Spleen (tissue), 7 donors: ENCODE data around the gene PRRC2B.

- PRO-cap, 4 experiments, result peak in 4 of 4 experiments; most common minus-strand start chr9:131373433 (in 4)
- RAMPAGE, long total RNA, 4 experiments, result start-site peak on the minus strand in 1 of 4 experiments, at chr9:131373412-131373436 at its widest, 9 reads per replicate
Measured at GRCh38 chr9:131372745-131373552, 20.9 kb upstream of the PRRC2B start.

DNA sequence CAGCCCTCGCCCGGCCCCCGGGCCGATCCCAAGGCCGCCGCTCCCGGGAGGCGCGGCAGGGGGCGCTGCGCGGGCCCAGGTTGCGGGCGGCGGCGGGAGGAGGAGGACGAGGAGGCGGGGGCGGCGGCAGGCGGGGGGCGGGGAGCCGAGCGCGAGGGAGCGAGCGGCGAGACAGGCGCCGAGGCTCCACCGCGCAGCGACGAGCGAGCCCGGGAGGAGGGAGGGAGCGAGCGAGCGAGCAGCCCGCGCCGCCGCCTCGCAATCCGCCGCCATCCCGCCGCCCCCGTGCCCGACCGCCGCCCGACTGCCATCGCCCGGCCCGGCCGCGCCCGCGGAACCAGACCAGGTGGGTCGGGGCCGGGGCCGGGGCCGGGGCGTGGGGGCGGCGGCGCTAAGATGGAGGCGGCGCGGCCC lies at the start of gene PRRC2B:
Gene PRRC2B, plus strand, starts transcription at position 169 of the 414 bp plus-strand sequence.
- PRO-cap, 4 experiments, result peak in 4 of 4 experiments; most common plus-strand start position 143 of the sequence (in 2); most common minus-strand start position 306 of the sequence (in 2)
- RAMPAGE, long total RNA, 4 experiments, result no peak in any of the 4 experiments

DNA sequence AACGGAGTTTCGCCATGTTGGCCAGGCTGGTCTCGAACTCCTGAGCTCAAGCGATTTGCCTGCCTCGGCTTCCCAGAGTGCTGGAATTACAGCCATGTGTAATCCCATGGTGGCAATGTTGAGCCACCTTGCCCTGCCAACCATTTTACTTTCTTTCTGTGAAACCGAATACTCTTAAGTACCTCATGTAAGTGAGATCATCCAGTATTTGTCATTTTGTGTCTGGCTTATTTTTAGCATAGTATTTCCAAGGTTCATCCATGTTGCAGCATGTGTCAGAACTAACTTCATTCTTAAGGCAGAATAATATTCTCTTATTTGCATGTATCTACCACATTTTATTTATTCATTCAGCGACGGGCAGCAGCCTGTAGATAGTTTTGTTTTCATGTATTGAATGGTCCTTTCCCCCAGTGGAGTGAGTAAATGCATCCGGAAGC lies 8.3 kb downstream of the PRRC2B start:
- PRO-cap, 4 experiments, result no peak in any of the 4 experiments
- RAMPAGE, long total RNA, 4 experiments, result no peak in any of the 4 experiments

GRCh38 chr9:131429862-131430519 lies 36.1 kb downstream of the PRRC2B start:
- PRO-cap, 4 experiments, result no peak in any of the 4 experiments
- RAMPAGE, long total RNA, 4 experiments, result no peak in any of the 4 experiments

- PRO-cap, 4 experiments, result no peak in any of the 4 experiments
- RAMPAGE, long total RNA, 4 experiments, result no peak in any of the 4 experiments
Measured at GRCh38 chr9:131433119-131433460, 39.2 kb downstream of the PRRC2B start.

- PRO-cap, 4 experiments, result peak in 1 of 4 experiments; most common plus-strand start chr9:131464852 (in 1)
- RAMPAGE, long total RNA, 4 experiments, result no peak in any of the 4 experiments
Measured at GRCh38 chr9:131464291-131465397, 38.1 kb upstream of the POMT1 start.

DNA sequence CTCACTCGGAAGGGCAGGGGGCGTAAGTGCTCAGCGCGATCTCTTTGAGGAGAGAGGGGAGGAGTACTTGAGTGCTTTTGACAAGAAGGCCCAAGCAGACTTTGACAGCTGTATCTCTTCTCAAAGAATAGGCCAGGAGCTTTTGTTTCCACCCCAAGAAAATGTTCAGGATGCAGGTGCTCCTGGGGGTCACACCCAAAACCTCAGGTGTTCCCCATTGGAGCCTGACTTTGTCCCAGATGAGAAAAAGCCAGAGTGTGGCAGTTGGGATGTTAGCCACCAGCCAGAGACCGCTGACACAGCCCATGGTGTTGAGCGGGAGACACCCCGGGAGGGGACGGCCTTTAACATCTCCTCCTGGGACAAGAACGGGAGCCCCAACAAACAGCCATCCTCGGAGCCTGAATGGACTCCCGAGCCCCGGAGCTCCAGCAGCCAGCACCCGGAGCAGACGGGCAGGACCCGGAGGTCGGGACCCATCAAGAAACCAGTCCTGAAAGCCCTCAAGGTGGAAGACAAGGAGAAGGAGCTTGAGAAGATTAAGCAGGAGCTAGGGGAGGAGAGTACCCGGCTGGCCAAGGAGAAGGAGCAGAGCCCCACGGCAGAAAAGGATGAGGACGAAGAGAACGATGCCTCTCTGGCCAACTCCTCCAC lies 28.1 kb upstream of the POMT1 start:
- PRO-cap, 4 experiments, result no peak in any of the 4 experiments
- RAMPAGE, long total RNA, 4 experiments, result no peak in any of the 4 experiments

DNA sequence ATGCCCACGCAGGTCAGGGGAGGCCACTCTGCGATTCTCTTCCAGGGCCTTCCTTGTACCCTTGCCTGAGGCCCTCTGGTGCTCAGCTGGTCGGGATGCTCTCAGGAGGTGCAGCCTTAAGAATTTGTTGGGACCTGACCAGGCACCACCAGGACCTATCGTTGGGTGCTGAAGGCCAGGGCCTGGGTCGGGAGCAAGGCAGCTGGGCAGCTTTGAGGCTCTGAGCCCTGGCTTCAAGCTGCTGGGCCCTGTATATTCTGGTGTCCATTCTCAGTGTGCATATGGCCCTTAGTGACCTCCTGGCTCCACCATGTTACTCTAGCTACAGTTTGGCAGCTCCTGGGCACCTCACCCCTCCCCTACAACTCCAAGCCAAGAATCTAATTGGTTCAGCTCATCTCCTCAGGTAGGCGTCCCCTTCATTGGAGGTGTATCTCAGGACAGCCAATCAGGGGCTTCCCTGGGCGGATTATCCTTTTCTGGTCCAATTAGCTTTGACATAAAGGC lies 8.5 kb downstream of the PRRT1B start:
- PRO-cap, 4 experiments, result no peak in any of the 4 experiments
- RAMPAGE, long total RNA, 4 experiments, result no peak in any of the 4 experiments

GRCh38 chr9:131576794-131577810 lies 31.8 kb downstream of the PRRT1B start:
- PRO-cap, 4 experiments, result no peak in any of the 4 experiments
- RAMPAGE, long total RNA, 4 experiments, result no peak in any of the 4 experiments

DNA sequence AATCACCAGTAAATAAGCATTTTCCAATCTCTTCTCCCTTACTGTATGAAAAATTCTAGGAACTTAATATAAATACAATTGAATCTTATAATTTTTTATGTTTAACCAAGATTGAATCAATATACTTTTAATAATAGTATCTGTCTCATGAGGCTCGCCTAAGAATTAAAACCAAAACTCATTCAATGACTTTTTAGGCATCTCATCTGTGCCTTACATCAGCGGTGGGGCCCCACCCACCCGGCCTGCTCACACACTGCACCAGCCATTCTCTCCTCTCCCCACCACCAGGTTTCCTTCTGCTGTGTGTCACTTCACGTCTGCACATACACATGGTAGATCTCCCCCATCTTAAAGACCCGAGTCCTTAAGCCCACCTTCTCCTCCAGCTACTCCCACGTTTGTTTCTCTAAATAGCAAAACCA lies 78.0 kb downstream of the RAPGEF1 start:
- PRO-cap, 4 experiments, result peak in 1 of 4 experiments; most common plus-strand start position 312 of the sequence (in 1)
- RAMPAGE, long total RNA, 4 experiments, result no peak in any of the 4 experiments

GRCh38 chr9:131669860-131670952 lies 69.7 kb downstream of the RAPGEF1 start:
- PRO-cap, 4 experiments, result peak in 4 of 4 experiments; most common plus-strand start chr9:131670452 (in 1); most common minus-strand start chr9:131670281 (in 4)
- RAMPAGE, long total RNA, 4 experiments, result no peak in any of the 4 experiments

DNA sequence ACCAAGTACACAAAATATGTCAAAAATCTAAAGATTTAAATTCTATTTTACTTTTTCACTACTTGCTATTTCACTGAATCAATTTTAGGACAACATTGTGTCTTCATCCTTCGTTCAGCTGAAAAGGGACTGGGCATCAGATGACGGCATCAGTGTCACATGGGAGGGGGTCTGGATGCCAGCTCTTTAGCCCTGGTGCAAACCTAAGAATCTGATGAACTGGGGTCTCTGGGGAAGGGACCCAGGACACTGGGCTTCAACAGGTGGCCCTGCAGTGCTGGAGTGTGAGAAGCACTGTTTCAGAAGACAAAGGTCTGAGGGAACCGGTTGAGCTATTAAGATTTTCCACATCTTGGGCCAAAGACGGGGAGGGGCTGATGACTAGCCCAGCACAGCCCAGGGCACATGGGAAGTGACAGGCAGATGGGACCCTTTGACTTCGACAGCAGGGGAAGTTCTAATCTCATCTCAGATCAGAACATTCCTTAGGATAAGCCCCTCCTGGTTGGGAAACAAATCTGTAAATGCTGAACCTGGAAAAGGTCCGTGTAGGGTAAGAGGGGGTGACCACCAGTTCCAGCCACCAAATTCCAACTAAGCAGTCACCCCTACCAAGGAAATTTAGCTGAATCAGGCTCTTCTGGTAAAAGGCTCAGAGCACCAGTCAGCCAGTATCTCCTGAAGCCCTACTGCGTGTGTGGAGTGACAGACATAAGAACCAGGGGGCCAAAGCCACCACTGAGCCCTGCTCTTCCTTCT lies 67.4 kb downstream of the RAPGEF1 start:
- PRO-cap, 4 experiments, result no peak in any of the 4 experiments
- RAMPAGE, long total RNA, 4 experiments, result no peak in any of the 4 experiments

GRCh38 chr9:131695708-131696044 lies 44.2 kb downstream of the RAPGEF1 start:
- PRO-cap, 4 experiments, result no peak in any of the 4 experiments
- RAMPAGE, long total RNA, 4 experiments, result no peak in any of the 4 experiments

DNA sequence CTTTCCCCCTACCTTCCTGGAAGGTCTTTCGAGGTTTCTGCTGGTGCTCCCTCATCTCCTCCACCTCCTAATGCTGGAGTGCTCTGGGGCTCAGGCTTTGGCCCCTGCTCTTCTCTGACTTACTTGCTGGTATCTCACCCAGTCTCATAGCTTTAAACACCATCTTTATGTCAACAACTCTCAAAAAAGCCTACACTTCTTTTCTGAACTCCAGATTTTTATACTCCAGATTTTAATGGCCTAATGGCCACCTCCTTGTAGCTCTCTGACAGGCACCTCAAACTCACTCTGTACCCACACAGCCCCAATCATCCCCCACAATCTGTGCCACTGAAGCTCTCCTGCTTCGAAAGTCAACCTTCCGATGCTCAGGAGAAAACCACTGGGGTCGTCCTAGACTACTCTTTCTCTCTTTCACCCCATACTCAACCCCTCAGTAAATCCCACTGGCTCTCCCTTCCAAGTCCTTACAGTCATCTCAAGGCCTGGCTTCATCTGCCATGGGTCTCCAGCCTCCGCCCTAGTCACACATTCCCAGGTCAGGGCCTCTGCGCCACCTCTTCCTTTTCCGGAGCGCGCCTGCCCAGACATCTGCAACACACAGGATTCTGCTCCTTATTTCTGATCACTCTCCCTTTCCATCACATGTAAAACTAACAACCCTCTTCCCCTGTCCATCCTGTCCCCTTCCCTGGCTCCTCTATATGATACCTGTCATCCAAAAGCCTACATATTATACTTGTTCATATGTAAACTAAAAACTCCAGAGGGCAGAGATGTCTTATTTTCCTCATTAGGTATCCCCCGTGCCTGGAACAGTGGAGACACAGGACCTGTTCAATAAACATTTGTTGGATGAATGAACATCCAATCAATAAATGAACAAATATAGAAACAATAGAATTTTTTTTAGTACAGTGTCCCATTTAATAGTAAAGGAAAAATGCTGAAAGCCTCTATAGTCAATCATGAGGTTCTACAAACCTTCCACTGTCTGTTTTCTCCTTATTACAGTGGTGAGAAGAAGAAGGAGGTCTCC lies 39.8 kb downstream of the RAPGEF1 start:
- PRO-cap, 4 experiments, result peak in 1 of 4 experiments; most common minus-strand start position 469 of the sequence (in 1)
- RAMPAGE, long total RNA, 4 experiments, result no peak in any of the 4 experiments

GRCh38 chr9:131708161-131708912 lies 31.5 kb downstream of the RAPGEF1 start:
- PRO-cap, 4 experiments, result peak in 2 of 4 experiments; most common plus-strand start chr9:131708452 (in 1); most common minus-strand start chr9:131708331 (in 2)
- RAMPAGE, long total RNA, 4 experiments, result no peak in any of the 4 experiments

GRCh38 chr9:131714715-131715431 lies 25.0 kb downstream of the RAPGEF1 start:
- PRO-cap, 4 experiments, result no peak in any of the 4 experiments
- RAMPAGE, long total RNA, 4 experiments, result no peak in any of the 4 experiments

GRCh38 chr9:131715748-131716453 lies 24.0 kb downstream of the RAPGEF1 start:
- PRO-cap, 4 experiments, result no peak in any of the 4 experiments
- RAMPAGE, long total RNA, 4 experiments, result no peak in any of the 4 experiments

DNA sequence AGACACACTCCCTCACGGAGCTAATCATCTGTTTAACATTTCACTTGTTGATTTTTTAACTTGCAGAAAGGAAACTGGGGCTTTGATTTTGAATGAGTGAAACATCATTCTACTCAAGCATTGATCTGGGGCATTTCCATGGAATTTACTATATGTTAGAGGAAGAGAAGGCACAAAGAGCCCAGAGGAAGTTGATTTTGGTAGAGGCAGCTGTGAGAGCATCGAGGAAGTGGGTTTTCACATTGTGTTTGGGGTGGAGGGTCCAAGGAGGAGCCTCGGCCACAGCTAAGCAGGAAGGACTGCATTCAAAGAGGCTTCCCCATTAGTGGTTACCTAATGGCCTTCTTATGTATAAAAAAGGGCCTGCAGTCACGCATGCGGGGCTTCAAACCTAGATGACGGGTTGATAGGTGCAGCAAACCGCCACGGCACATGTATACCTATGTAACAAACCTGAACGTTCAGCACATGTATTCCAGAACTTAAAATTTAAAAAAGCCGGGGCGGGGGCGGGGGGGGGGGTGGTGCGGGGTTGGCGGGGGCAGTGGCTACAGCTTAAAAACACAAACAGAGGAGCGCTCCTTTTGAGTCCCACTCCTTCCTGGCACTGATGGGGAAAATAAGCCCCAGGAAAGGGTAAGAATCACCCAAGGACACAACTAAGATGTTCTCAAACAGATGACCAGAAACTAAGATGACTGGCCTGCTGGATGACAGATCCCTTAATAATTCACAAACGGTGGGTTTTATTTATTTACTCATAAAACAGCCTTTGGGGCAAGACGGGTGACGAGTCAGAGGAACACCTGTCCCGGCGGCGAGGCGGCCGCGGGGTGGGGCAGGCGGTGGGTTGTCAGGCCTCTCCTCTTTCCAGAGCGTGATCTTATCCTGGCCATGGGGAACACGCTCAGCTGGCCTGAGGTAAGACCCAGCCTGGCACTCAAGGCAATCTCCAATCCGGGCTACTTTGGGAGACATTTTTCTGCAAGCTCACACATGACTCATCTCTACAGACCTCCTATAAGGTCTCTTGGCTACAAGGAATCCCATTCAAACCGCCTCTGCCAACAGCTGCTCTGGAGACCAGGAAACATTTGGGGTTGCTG lies 6.7 kb downstream of the RAPGEF1 start:
- PRO-cap, 4 experiments, result peak in 3 of 4 experiments; most common plus-strand start position 245 of the sequence (in 3); most common minus-strand start position 231 of the sequence (in 2)
- RAMPAGE, long total RNA, 4 experiments, result no peak in any of the 4 experiments

DNA sequence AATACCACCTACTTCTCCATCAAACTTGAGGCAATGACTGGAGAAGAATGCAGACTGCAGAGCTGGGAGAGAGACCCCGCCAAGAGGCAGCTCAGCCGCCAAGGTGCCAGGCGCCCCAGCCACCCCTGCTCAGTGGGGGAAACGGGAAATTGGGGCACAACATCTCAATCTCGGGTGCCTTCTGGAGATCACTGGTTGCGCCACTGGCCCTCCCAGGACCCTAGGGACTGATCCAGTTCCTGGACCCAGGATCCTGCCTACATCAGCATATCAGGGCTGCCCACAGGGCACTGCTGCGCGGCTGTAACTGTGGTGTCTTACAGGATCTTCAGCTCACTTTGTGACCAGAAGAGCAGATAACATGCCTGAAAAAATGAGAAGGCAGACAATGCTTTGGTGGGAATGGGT lies 135.1 kb upstream of the RAPGEF1 start:
- PRO-cap, 4 experiments, result peak in 1 of 4 experiments; most common minus-strand start position 213 of the sequence (in 1)
- RAMPAGE, long total RNA, 4 experiments, result no peak in any of the 4 experiments

GRCh38 chr9:131989714-131990235 lies 89.9 kb downstream of the MED27 start:
- PRO-cap, 4 experiments, result no peak in any of the 4 experiments
- RAMPAGE, long total RNA, 4 experiments, result no peak in any of the 4 experiments